Esophagus squamous epithelium (tissue), 4 donors: ENCODE data around the genes PPRC1 and FBXL15.

- PRO-cap = unidirectional peak, plus-strand start at chr10:102117405
- RAMPAGE, long total RNA, 4 experiments = no peak in any of the 4 experiments
Measured at GRCh38 chr10:102116886-102117502, 3.2 kb downstream of the LDB1 start.

- PRO-cap = no peak
- RAMPAGE, long total RNA, 4 experiments = no peak in any of the 4 experiments
Measured at GRCh38 chr10:102121805-102121994, 1.5 kb upstream of the LDB1 start.

DNA sequence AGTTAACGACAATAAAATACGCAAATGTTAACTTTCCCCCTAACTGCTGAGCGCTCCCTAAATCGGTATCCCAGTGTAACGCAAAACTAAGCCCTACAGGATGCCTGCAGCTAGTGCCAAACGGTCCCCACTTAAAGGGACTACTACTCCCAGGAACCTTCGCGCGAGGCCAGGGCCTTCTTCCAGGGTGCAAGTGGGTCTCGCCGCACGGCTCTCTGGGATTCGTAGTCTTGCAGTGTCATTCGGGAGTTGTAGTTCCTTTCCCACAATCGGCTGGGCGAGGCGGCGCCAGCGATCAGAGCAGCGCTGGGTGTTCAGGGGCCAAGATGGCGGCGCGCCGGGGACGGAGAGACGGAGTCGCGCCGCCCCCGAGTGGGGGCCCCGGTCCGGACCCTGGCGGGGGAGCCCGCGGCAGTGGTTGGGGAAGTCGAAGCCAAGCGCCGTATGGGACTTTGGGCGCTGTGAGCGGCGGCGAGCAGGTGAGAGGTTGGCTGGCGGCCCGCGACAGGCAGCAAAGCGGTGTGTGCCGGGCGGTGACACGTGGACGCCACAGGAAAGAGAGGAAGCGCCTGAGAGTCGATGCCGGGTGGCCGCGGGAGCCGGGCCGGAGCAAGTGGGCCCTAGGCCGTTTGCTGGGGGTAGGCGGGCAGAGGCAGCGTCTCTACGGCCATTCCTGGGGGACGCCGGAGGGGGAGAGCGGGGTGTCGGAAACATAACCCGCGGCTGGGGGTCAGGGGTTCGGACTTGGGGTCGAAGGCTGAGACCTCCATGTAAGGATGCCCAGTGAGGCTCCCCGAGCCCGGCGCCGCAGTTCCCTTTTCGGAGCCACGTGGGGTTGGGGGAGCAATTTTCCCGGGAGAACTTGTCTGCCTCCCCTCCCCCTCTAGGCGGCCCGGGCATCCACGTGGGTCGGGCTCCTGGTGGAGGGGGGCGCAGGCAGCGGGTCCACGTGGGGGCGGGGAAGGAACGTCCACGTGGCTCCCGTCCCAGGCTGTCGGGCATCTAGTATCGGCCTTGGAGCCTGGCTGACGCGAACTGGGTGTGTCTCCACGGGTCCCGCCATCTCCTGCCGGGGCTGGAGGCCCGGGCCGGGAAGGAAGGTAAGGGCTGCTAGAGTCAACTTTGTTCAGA, at the start of gene PPRC1:
TSS of gene PPRC1 (plus strand) at position 298 of the 1,131 bp plus-strand sequence.
- PRO-cap = bidirectional peak, plus-strand start at position 298 of the sequence, minus-strand start at position 133 of the sequence; bidirectional peak, plus-strand start at position 1,062 of the sequence, minus-strand start at position 831 of the sequence
- RAMPAGE, long total RNA, 4 experiments = start-site peak on the plus strand in 4 of 4 experiments, centred at positions 308 to 321 of the sequence, 26 to 676 reads per replicate

DNA sequence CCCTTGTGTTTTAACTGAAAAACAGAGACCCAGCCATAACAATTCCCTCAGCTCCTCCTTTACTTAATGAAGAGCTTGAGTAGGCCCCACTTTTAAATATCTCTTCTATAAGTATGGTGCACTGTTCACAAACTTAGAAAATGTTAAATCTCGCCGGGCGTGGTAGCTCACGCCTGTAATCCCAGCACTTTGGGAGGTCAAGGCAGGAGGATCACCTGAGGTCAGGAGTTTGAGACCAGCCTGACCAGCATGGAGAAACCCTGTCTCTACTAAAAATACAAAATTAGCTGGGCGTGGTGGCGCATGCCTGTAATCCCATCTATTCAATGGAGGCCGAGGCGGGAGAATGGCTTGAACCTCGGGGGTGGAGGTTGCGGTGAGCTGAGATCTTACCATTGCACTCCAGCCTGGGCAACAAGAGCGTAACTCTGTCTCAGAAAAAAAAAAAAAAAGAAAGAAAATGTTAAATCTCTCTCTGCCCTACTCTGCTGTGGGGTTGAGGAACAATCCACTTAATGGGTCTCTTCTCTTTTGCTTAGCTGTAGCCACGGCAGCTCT, 66.6 kb downstream of the GBF1 start:
- PRO-cap = no peak
- RAMPAGE, long total RNA, 4 experiments = no peak in any of the 4 experiments

- PRO-cap = no peak
- RAMPAGE, long total RNA, 4 experiments = no peak in any of the 4 experiments
Measured at GRCh38 chr10:102397175-102397878, 1.8 kb downstream of the NFKB2 start.

DNA sequence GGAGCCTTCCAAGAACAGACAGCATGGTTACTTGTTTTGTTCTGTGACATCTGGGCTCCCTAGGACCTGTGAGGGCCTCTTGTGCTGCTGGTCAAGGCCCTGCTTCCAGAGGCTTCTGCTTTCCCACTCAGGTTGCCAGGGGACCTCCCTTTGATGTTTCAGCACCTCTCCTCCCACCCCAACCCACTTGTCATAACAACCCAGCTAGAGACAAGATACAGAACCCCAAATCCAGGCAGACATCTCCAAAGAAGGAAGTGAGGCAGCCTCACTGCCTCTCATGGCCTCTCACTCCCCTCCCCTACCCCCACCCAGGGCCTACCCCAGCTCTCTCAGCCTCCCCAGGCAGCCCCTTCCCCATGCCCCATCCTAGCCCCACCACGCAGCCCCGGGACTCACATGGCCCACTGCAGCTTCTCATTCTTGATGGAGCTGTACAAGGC, 11.3 kb downstream of the NFKB2 start:
- PRO-cap = no peak
- RAMPAGE, long total RNA, 4 experiments = no peak in any of the 4 experiments

DNA sequence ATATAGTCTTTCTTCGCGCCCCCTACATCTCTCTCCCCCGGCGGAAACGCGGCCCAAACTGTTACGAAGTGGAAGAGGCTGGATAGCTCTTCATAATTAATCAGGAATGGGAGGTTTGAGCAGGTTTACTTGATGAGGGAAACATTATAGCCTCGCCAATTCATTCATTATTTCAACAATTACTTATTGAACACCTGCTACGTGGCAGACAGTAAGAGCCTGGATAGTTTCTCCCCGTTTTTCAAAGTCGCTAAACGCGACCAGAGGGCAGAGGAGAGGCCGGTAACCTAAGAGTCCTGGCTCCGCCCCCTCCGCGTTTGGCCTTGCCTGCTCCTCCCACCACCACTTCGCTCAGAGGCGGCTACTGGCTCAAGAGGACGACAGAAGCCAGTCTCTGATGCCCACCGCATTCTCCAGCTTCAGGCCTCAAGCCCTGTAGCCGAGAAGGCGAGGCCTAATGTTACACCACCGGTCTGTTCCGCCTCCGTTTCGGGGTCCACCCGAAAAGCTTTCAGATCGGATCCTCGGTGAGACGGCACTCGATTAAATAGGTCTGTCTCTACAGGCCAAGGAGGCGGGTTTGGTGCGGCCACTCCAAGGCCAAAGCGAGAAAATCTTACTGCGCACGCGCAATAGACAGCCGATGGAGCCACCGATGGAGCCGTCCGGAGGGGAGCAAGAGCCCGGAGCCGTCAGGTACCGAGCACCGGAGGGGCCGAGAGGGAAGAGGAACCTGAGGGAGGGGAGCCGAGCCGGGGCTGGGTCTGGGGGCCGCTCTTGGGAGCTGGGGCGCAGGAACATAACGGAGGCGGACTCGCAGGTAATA, at the start of gene FBXL15:
TSS of gene FBXL15 (plus strand) at position 350 of the 826 bp plus-strand sequence.
- PRO-cap = bidirectional peak, plus-strand start at position 354 of the sequence, minus-strand start at position 262 of the sequence; bidirectional peak, plus-strand start at position 632 of the sequence, minus-strand start at position 607 of the sequence
- RAMPAGE, long total RNA, 4 experiments = start-site peak on the plus strand in 2 of 4 experiments, centred at positions 322 to 689 of the sequence, 9 to 23 reads per replicate

DNA sequence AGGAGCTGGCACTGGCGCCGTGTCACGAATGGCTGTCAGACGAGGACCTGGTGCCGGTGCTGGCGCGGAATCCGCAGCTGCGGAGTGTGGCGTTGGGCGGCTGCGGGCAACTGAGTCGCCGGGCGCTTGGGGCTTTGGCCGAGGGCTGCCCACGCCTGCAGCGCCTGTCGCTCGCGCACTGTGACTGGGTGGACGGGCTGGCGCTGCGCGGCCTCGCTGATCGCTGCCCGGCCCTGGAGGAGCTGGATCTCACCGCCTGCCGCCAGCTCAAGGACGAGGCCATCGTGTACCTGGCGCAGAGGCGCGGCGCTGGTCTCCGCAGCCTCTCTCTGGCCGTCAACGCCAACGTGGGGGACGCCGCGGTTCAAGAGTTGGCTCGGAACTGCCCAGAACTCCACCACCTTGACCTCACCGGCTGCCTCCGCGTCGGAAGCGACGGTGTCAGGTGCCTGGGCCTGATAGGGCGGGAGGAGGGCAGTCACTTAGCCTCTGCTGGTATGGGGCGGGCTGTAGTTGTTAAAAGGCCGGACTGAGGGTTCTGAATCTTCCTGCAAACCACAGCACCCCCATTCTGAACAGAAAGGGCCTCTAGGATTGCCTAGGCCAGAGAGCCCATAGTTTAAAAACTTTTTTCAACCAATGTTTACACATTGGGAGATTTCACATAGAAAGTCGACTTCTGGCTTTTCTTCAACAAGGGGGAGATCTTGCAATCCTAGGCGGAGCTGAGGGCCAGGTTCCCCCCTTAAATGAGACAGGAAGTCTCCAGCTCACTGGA, 1.4 kb downstream of the FBXL15 start:
- PRO-cap = bidirectional peak, plus-strand start at position 181 of the sequence, minus-strand start at position 186 of the sequence; bidirectional peak, plus-strand start at position 578 of the sequence, minus-strand start at position 423 of the sequence
- RAMPAGE, long total RNA, 4 experiments = start-site peak on the plus strand in 1 of 4 experiments, centred at position 339 of the sequence, 8 reads per replicate; start-site peak on the minus strand in 1 of 4 experiments, centred at positions 171 to 412 of the sequence, 5 to 10 reads per replicate

DNA sequence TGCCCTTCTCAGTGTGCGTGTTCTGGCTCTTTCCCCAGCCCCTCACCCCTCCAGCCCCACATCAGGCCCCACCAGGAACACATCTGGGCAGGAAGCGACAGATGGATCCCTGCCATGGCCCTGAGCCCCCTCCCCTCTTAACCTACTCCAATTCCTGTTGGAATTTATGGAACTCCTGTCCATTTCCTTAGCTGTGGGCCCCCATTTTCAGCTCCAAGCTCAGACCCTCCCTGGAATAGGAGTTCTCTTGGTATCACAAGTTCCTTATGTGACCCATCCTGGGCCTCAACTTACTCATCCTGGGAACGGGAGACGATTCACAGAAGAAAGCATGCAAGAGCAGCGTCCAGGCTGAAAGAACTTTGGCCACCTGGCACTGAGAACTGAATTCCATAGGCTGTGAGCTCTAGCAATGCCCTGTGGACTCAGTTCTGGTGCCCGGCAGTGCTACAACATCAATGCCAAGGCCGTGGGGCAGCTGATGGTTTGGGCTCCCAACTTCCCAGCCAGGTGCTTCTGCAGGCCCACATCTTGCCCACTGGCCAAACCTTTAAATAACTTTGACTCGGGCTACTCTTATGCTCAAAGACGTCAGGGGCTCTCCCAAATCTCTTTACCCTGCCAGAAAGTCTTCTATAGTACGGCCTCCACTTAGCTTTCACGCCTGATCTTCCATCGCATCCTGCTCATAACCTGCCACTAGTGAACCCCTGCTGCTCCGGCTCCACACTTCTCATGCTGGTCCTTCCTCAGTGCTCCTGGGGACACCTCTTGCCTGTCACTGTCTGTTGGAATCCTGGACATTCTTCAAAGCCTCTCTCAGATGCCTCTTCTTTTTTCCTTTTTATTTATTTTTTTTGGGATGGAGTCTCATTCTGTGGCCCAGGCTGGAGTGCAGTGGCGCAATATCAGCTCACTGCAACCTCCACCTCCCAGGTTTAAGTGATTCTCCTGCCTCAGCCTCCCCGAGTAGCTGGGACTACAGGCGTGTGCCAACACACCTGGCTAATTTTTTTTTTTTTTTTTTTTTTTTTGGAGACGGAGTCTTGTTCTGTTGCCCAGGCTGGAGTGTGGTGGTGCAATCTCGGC, 4.1 kb upstream of the CUEDC2 start:
- PRO-cap = no peak
- RAMPAGE, long total RNA, 4 experiments = no peak in any of the 4 experiments

- PRO-cap = no peak
- RAMPAGE, long total RNA, 4 experiments = start-site peak on the plus strand in 1 of 4 experiments, at chr10:102449837-102449870 at its widest, 18 reads per replicate
Measured at GRCh38 chr10:102449404-102450286, 1.7 kb downstream of the C10orf95 start.

DNA sequence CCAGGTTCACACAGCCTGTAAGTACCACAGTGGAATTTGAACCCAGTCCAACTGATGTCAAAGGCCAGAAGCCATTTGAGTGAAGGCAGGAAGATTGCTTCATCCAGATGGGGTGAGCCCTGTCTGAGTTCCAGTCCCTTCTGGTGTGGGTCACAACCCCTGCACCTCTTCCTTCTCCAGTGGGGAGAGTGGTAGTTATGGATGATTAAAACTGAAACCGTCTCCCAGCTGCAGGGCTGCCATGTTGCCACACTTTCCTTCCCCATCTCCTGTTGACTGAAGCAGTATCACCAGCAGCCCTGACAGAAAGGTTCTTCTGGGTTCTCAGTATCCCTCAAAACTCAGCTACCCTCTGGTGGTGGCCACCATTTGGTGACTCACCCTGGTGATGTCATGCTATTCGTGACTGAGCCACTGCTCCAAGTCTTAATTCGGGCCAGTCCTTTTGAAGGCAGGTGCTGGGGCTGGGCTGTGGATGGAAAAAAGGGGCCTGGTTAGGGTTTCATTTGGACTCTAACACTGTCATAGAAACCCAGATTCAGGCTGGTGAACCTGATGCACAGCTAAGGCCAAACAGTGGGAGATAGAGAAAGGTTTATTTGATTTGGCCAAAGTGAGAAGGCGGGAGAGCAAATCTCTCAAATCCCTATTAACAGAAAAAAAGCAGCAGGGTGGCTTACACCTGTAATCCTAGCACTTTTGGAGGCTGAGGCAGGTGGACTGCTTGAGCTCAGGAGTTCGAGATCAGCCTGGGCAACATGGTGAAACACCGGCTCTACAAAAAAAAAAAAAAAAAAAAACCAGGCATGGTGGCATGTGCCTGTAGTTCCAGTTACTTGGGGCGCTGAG, 1.6 kb upstream of the C10orf95 start:
- PRO-cap = no peak
- RAMPAGE, long total RNA, 4 experiments = no peak in any of the 4 experiments

DNA sequence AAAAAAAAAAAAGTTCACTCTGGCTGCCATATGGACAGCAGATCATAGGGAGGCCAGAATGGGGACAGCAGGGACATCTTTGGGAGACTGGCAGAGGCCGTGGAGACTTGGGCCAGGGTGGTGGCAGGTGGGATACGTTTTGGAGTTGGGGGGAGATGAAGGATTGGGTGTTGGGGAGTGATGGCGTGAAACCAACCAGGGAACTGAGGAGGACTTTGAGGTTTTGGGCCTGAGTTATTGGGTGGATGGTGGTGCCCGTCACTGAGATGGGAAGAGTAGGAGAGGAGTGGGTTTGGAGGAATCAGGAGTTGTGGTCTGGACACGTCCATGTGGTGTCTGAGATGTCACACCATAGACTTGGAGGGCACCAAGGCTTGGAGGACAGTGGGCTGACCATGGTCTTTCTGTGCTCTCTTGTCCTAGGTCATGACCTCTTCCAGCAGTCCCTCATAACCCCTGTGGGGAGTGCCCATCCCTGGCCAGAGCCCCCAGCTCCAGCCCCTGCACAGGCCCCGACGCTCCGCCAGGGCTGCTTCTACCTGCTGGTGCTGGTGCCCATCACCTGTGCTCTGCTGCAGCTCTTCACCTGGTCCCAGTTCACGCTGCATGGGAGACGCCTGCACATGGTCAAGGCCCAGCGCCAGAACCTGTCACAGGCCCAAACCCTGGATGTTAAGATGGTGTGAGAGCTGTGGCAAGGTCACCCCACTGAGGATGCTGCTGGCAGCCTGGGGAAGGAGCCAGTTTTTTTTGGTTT, 14.3 kb downstream of the MFSD13A start:
- PRO-cap = no peak
- RAMPAGE, long total RNA, 4 experiments = no peak in any of the 4 experiments

GRCh38 chr10:102478942-102479615, 17.9 kb downstream of the MFSD13A start:
- PRO-cap = unidirectional peak, minus-strand start at chr10:102479078
- RAMPAGE, long total RNA, 4 experiments = no peak in any of the 4 experiments

- PRO-cap = no peak
- RAMPAGE, long total RNA, 4 experiments = no peak in any of the 4 experiments
Measured at GRCh38 chr10:102555943-102556546, 52.3 kb downstream of the SUFU start.

- PRO-cap = no peak
- RAMPAGE, long total RNA, 4 experiments = no peak in any of the 4 experiments
Measured at GRCh38 chr10:102580101-102580507, 64.2 kb upstream of the TRIM8 start.

DNA sequence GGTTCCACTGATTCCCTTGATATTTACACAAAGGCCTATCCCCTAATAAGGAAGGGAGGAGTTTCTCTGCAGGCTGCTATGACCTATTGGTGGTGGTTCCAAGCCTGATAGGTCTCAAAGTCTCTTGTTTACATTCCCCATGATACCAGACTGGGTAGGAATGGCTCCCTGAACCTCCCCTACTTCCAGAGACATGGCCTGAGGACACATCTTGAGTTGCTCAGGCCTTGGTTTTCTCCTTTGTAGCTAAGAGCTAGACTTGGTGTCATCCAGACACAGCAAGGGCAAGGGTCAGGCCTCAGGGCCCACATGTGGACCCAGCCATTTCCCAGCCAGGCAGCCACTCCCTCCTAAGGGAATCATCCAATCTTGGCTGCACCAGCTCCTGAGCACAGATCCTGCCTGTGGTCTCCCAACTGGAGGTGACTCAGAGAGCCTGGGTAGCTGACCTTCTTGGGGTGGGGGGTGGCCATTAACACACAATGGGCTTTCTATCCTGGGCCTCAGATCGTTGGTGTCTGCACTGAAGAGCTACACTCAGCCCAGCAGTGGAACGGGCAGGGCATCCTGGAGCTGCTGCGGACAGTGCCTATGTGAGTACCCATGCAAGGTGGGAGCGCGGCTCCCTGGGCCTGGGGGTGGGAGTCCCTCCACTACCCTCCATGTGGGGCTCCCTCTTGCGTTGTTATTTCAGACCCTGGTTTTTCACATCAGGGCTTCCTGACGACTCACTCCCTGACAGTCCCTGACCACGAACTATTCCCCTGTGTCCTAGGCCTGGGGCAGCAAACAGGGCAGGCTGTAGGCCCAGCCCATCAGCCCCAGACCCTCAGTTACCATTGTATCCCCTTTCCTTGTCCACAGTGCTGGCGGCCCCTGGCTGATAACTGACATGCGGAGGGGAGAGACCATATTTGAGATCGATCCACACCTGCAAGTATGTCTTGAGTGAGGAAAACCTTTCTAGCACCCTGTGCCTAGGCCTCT, 50.9 kb upstream of the TRIM8 start:
- PRO-cap = no peak
- RAMPAGE, long total RNA, 4 experiments = no peak in any of the 4 experiments

GRCh38 chr10:102612897-102613397, 31.3 kb upstream of the TRIM8 start:
- PRO-cap = no peak
- RAMPAGE, long total RNA, 4 experiments = no peak in any of the 4 experiments

GRCh38 chr10:102613398-102613941, 30.8 kb upstream of the TRIM8 start:
- PRO-cap = no peak
- RAMPAGE, long total RNA, 4 experiments = no peak in any of the 4 experiments

GRCh38 chr10:102648298-102648824, 4.1 kb downstream of the TRIM8 start:
- PRO-cap = no peak
- RAMPAGE, long total RNA, 4 experiments = no peak in any of the 4 experiments

DNA sequence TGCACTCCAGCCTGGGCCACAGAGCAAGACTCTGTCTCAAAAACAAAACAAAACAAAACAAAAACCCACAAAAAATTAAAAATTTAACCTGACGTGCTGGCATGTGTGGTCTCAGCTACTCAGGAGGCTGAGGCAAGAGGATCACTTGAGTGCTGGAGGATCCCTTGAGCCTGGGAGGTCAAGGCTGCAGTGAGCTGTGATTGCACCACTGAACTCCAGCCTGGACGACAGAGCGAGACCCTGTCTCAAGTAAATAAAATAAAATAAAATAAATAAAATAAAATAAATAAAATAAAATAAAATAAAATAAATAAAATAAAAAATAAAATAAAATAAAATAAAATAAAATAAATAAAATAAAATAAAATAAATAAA, 18.8 kb downstream of the TRIM8 start:
- PRO-cap = no peak
- RAMPAGE, long total RNA, 4 experiments = no peak in any of the 4 experiments